Metastatic Lung Carcinoma in the Adrenal Gland (tissue), 1 donor: ENCODE measurements around the gene KCNAB2.

DNA sequence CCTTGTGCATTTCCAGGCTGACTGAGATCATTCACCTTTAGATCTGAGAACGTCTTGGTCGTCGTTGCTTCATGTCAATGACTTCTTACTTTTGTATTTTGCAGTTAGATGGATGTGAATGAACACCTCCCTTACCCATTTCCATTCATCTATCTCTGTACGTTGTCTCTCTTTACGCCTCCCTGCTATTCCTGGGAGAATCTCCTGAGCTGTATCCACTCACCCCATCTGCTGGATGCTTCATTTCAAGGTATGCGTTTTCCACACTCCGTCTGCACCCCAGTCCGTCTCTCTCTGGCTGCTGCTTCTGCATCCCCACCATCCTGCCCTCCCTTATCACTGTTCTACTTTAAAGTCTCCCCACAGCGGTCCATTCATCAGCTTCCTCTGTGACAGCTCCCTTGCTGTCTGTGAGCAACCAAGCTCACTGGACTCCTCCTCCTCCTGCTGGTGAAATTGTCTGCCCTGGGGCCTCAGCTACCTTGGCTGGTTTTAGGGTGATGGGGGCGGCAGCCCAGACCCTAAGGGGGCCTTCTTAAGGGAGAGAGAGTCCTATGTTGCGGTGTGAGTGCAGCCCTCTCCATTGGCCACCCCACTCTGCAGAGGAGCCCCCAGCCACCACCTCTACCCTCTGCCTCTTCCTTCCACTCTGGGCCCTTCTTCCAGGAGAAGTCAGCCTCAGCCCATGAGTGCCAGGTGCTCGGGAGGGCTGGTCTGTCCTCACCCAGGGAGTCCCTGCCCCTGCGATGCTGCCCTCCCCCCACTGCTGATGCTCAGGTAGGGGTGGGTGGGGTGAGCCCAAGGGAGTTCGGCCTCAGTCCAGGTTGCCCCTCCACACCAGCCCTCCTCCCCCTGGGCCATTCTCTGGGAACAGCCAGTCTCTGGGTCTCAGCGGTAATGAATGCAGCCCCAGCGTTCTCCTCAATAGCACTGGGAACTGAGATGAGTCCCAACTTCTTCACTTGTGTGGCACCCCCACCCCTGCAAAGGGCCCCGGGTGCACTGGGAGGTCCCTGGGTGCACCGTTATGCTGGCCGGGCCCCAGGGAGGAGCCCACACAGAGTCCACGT is 34.7 kb downstream of the ARHGEF16 start:
- PRO-cap: no peak

GRCh38 chr1:3490307-3490623 is 35.8 kb downstream of the ARHGEF16 start:
- PRO-cap: no peak

- PRO-cap: no peak
These were observed 45.3 kb downstream of the ARHGEF16 start for GRCh38 chr1:3499630-3500245.

GRCh38 chr1:3669395-3670081 is 17.2 kb downstream of the TP73 start:
- PRO-cap: no peak

GRCh38 chr1:3677541-3677811 is 25.2 kb downstream of the TP73 start:
- PRO-cap: no peak

- PRO-cap: no peak
These were observed 26.7 kb downstream of the TP73 start for GRCh38 chr1:3678935-3679582.

DNA sequence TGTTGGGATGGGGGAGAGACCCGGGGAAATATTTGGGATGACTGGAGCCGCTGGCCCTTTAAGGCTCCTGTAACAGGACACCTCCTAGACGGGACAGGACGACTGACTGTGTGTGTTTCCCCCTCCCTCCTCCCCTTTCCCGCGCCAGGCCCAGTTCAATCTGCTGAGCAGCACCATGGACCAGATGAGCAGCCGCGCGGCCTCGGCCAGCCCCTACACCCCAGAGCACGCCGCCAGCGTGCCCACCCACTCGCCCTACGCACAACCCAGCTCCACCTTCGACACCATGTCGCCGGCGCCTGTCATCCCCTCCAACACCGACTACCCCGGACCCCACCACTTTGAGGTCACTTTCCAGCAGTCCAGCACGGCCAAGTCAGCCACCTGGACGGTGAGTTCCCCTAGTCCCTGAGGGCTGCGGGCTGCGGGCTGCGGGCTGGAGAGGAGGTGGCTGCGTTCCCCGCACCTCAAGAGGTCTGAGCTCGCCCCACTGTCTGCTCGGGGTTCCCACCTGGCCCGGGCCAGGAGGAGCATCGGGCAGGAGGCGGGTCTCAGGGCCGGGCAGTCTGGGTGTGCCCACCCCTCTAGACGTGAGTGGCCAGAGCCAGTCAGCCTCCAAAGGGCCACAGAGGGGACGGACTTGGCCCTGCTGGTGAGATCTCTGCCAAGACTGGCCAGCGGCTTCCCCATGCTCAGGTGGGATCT is 44.7 kb upstream of the CCDC27 start:
- PRO-cap: no peak

GRCh38 chr1:3834806-3835470 is 22.1 kb downstream of the CEP104 start:
- PRO-cap: no peak

DNA sequence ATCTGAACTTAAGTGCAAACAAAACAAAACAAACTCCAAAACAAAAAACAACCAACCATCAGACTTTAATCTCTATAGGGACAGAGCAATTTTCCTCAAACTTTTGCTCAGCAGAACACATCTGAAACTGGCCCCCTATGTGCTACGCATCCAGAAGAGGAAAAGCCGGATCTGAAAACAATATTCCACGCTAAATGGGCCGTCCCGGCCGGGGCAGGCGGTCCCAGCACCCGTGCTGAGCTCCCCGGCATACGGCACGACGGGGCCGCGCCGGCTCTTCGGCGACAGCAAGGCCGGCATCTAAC is 623 bp downstream of the CEP104 start:
- PRO-cap: no peak

GRCh38 chr1:3890443-3890854 is 9.6 kb downstream of the C1orf174 start:
- PRO-cap: no peak

GRCh38 chr1:3922058-3922394 is 22.0 kb upstream of the C1orf174 start:
- PRO-cap: no peak

- PRO-cap: no peak
These were observed 127.5 kb upstream of the C1orf174 start for GRCh38 chr1:4027538-4027961.

DNA sequence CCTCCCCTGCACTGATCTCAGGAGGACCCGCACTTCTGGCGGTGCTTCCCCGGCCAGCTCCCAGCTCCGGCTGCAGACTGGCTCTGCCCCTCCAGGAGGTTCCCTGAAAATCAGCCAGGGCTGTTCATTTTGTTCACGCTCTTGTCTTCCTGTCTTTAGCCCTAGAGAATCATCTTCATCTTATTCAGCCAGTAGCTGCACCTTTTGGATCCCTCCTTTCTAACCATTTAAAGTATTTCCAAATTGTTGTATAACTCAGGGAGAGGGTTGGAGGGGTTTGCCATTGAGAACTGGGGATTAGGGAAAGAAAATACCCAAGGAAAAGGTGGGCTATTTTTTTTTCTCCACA is 259.2 kb upstream of the C1orf174 start:
- PRO-cap: no peak

- PRO-cap: no peak
These were observed 147.1 kb downstream of the AJAP1 start for GRCh38 chr1:4801494-4801896.

GRCh38 chr1:6027553-6028133 is 18.0 kb upstream of the KCNAB2 start:
- PRO-cap: no peak

GRCh38 chr1:6045751-6046173 is at the start of gene KCNAB2:
Gene KCNAB2, plus strand, starts transcription at chr1:6045888.
- PRO-cap: no peak

DNA sequence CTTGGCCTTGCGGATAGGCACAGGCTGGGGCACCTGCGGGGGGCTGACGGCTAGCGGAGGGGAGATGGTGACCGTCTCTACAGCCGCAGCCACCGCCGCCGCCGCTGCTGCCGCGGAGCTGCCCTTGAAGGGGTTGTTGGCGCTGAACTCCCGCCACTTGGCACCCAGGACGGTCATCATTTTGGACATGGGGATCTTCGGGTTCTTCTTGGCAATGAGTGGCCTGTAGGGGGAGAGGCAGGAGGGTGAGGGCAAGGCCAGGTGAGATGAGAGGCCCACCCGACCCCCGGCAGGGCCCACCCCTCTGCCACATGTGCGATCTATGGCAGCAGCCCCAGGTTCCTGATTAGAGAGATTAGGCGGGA is 25.5 kb downstream of the CHD5 start:
- PRO-cap: no peak

DNA sequence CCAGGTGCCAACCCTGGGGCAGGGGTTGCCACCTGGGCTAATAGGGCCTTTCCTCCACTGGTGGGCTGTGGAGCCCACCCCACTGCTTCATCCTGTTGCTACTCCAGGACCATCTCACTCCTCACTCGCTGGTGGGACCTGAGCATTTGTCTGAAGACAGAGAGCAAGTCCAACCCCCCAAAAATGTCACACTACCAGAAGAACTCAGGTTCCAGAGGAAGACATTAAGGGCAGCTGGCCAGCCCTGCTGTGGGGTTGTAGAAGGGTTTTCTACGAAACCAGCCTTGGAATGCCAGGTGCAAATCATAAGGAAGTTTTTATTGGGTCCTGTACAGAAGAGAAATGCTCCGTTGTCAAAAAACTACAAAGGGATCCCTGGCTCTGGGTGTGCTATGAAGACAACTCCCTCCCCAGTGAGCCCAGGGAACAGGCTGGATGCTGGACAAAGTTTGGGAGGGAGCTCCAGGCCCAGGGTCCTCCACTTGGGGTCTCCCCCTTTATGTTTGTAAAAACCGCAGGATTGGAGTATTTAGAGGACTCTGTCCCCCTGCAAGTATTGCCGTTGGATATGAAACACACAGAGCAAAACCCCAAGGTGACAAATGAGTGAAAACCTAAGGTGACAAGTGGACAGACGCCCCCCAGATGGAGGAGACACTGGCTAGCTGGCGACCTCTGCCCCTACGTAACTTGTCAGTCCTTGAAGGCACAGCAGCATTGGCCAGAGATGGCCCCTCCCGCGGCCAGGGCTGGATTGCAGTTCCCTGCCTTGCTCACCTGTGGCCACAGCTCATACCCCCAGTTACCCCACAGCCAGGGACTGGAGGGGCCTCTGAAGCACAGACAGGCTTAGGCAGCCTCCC is 3.3 kb downstream of the HES3 start:
- PRO-cap: no peak

DNA sequence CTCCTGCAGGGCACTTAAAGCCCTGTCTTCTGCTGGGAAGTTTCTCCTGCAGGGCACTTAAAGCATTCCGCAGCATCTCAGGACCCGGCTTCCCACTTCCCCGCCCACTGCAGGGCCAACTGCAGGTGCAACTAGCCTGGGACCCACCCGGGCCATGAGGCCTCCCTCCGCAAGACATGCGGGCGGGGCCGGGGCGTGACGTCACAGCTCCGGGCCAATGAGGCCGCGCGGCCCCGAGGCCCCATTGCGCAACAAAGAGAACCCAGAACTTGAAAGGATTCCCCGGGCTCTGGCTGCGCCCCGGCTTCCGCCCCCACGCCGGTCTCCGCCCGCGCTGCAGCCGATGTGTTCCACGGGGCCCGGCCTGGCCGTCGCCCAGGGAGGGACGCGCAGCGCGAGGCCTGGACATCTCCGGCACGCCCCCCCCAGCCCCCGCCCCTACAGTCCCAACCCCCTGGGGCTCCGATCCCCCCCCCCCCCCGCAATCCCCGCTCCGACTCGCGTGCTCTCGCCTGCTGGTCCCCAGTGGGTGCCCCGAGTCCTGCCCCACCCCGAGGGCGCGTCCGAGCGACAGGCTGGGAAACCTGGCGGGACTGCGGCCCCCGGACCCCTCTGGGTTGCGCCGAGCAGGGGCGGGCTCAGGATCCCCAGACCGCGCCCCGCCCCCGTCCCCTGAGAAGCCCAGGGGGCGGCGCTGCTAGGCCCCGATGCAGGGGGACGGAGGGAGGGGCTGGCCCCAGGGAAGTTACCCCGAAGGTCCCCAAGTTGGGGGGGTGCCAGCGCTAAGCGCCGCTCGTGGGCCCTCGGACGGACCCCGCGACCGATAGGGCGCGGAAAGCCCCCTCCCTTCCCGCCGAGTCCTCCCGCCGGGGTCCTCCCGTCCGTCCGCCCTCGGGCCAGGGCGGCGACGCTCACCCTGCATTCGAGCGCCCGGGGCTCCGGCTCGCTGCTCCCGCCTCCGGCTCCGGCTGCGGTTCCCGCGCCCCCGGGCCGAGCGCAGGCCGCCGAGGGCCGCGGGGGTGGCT is 676 bp downstream of the GPR153 start:
- PRO-cap: bidirectional peak, plus-strand start at position 272 of the sequence, minus-strand start at position 106 of the sequence

GRCh38 chr1:6277692-6278242 is 16.9 kb upstream of the GPR153 start:
- PRO-cap: no peak